Rectum (tissue), 1 donor: ENCODE results near the genes DSE, KPNA5 and MCM9.

GRCh38 chr6:115090622-115091119 is 747.8 kb upstream of the HS3ST5 start:
- PRO-cap = unidirectional peak, plus-strand start at chr6:115090858

- PRO-cap = no peak
Observed at GRCh38 chr6:115347020-115347219, 713.8 kb downstream of the FRK start.

- PRO-cap = no peak
Observed at GRCh38 chr6:115835278-115835659, 225.4 kb downstream of the FRK start.

GRCh38 chr6:116370343-116371349 is at the start of gene DSE:
Gene DSE, plus strand, starts transcription at chr6:116370947.
- PRO-cap = bidirectional peak, plus-strand start at chr6:116370469, minus-strand start at chr6:116370540; bidirectional peak, plus-strand start at chr6:116370730, minus-strand start at chr6:116370750; bidirectional peak, plus-strand start at chr6:116370950, minus-strand start at chr6:116370839; bidirectional peak, plus-strand start at chr6:116371293, minus-strand start at chr6:116371290

- PRO-cap = no peak
Observed at GRCh38 chr6:116427013-116427213, 34.3 kb upstream of the CALHM6 start.

DNA sequence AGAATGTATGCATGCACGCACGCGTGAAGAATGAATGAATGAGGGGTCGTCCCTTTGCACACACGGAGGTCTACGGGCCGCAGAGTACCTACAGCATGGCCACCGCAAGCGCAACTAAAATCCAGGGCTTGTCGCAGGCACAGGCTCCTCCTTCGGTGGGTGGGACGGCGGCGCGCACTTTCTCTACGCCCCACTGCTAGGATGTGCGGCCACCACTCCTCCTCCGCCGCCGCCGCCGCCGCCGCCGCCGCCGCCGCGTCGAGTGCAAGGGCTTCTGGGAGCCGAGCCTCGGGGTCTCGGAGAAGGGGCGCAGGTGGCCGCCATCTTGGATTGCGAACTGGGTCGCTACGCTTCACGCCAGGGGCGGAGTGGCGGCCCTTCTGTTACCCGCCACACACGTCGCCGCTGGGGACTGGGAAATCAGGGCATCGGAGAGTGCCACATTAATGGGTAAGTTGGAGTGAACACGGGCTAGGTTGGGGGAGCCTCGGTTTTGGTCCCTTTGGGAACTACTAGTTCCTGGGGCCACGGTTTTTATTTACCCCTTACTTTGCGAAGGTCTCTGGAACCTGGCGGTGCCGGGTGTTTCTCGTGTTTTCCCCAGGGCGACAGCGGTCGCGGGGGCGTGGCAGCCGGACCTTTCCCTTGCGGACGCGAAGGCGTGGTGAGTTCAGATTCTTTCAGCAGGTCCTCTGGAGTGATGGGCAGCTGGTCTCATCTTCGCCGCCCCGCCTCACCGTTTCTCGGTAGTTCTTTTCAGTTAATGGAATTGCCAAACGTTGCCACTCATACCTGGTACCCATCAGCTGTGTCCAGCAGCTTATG is at the start of gene KPNA5:
KPNA5 (plus strand) TSS at position 323 of the 825 bp plus-strand sequence.
- PRO-cap = bidirectional peak, plus-strand start at position 323 of the sequence, minus-strand start at position 116 of the sequence; bidirectional peak, plus-strand start at position 673 of the sequence, minus-strand start at position 613 of the sequence

GRCh38 chr6:116764540-116764760 is 1.1 kb downstream of the FAM162B start:
- PRO-cap = no peak

GRCh38 chr6:117619277-117619644 is 16.9 kb upstream of the GOPC start:
- PRO-cap = no peak

- PRO-cap = no peak
Observed at GRCh38 chr6:118286006-118286523, 262.0 kb upstream of the PLN start.

GRCh38 chr6:118292711-118292910 is 255.5 kb upstream of the PLN start:
- PRO-cap = no peak

DNA sequence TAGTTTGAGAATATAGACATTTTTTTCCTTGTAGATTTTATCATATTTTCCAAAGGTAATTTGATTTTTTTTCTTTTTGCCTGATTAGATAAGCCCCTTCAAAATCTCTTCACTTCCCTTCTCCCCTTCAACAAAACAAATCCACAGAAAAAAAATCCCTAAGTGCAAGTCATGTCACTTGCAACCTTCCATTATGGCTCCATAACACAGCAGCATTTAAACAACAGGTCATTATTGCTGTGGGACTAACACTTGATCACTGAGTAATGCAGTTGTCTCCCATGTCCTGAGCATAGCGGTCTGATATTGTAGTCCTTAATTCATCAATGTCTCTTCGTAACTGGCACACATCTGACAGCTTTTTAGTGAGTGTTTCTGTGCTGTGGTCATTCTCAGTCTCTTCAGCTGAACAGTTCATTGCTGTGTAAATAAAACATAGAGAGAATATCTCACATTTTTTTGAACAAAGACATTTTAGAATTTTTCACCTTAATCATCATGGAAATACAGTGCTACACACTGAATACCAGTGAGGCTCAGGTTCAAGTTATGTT is 82.9 kb upstream of the PLN start:
- PRO-cap = no peak

DNA sequence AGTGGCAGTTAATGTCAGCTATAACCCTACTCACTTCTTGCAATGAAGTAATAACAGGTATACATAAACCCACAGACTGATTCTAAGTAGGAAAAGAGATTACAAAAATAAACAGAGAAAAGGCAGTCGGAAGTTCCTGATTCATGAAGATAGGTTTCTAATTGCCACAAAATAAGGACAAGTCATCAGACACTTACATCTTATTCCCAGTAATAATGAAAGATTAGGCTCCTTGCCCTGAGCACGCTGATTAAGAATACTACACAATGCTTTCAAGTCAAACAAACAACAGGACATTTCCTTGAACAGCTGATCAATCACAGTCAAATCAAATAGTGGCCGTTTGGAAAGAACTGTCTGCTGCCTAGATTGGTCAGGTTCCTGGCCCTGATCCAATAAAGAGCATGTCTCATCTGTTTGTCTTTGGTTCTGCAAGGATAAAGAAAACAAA is 79.2 kb upstream of the PLN start:
- PRO-cap = no peak

DNA sequence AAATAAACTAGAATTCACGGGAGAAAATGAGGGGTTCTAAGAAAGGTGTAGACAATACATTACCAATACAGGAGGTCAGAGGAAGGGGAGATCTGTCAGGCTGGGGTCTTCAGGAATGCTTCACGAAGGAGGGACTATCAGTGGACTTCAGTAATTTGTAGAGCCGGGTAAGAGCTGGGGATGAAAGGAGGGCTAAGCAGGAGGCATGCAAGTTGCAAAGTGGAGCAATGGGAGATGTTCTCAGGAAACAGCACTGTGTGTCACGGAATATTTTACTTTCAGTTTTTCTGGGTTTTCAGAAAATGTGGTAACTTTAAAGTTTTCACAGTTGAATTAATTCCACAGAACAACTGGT is 12.9 kb upstream of the CEP85L start:
- PRO-cap = no peak

GRCh38 chr6:118796458-118797158 is 97.3 kb upstream of the ASF1A start:
- PRO-cap = no peak

DNA sequence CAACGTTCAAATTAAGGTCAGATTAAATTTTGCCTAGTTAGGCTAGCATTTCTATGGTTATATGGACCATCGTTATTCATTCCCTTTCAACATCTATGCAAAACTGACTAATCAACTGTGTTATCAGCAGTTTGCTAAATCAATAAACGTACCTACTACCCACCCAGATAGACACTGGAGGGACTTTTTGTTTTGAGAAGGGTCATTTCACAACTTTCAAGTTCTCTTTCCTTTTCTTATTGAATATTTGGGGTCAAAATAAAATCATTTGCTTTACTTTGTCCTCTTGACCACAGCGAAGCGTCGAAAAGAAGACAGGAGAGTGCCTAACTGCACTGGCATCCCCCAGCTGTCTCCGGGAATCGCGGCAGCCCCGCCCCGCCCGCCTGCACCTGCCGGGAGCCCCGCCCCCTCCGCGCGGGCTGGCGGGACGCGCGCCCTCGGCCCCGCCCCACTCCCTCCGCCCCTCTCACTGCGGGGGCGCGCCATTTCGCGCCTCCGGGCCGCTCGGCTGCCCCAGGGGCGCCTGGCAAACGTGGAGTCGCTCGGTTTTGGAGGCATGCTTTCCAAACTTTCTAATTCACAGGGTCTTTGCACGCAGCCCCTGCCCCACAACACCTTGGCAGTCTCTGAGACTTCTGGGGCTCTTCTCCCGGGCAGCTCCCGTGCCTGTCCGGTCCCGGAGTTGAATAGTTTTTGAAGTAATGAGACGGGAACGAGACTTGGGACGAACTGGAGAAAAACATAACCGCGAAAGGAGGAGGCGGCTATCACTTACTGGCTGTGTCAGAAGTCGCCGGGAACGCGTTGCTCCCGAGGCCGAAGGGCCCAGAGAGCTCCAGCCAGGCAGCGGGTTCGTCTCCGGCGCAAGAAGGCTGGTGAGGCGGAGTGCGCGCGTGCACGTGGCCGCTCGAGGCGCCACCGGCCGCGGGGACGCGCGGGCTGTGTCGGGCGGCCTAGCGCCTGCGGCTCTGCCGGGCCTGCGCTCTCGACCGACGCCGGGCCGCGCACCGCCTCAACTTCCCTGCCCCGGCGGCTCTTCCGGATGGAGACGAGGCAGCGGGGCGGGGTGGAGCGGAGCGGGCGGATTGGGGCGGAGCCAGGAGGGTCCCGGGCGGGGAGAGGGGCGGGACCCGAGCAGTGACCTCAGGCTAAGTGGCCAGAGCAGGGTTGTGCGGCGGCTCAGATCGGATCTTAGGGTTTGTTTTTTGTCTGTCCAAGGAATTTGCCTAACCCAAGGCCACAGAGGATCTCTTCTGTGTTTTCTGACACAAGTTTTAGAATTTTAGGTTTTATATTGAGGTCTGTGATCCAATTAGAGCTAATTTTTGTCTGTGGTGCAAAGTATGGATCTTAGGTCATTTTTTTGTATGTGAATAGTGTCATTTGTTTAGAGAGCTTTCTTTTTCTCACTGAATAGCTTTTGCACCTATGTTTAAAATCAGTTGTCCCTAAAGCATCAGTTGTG is at the start of gene MCM9:
MCM9 (minus strand) TSS at position 1,047 of the 1,468 bp plus-strand sequence.
- PRO-cap = bidirectional peak, plus-strand start at position 519 of the sequence, minus-strand start at position 354 of the sequence; bidirectional peak, plus-strand start at position 1,140 of the sequence, minus-strand start at position 1,026 of the sequence

GRCh38 chr6:119040351-119041089 is 37.9 kb downstream of the FAM184A start:
- PRO-cap = no peak

- PRO-cap = no peak
Observed at GRCh38 chr6:119139057-119139689, 60.7 kb upstream of the FAM184A start.

- PRO-cap = no peak
Observed at GRCh38 chr6:119189516-119190070, 111.1 kb upstream of the FAM184A start.

- PRO-cap = no peak
Observed at GRCh38 chr6:119218458-119219348, 130.9 kb downstream of the MAN1A1 start.

GRCh38 chr6:119269227-119270088 is 80.1 kb downstream of the MAN1A1 start:
- PRO-cap = no peak